HTR-8/SVneo (cell line): Measurements from ENCODE around the gene FIGNL1.

DNA sequence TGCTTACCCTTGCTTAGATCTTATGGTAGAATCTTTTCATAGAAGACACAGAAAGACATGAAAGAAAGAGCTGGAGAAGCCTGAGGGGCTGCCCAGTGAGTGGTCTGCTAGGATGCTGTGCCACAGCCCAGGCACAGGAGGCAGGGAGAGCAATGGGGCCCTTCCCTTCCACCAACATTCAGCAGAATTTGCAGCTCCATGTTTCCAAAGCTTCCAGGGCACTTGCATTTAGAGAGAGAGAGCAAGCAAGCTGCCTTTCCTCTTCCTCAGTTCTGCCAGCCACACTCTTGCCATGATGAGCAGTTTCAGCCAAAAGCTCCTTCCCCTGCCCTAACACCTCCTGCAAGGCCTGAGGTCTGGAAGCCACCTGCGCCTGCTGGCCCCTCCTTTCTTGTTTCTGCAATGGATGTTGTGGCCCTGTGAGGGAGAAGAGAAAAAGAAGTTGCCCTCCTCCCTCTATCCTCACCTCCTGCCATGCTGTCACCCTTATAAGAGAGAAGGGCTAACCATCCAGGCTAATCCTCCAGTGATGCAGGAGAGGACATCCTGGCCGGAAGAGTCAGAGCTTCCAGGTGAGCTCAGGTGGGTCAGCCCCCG, 48.6 kb downstream of the IKZF1 start:
- RRBS: no CpG with 5 or more reads among the region's 3 CpGs

DNA sequence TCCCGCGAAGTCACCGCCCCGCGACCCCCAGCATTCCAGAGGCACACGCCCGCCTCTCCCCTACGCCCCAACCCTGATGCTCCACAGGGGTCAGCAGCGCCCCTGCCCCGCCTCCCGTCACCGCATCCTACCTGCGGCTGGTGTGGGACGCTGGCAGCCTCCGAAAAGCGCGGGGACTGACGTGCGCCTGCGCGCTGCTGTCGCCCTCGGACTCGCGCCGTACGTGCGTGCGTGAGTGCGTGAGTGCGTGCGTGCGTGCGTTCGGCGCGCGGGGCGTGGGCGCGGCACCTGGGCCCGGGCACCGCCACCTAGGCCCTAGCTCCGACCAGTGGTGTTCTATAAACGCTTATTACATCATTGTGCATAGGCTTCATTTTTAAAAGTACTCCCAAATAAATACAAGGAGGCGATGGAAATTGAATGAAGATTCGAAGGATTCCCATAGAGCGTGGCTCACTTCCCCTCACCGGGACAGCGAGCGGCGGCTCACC, at the start of gene FIGNL1:
Gene FIGNL1, minus strand, starts transcription at position 181 of the 491 bp plus-strand sequence.
- RRBS: 86% methylated on average over 4 of the region's 52 CpGs

GRCh38 chr7:50496961-50497375, 46.8 kb upstream of the FIGNL1 start:
- RRBS: no CpG with 5 or more reads among the region's 3 CpGs

DNA sequence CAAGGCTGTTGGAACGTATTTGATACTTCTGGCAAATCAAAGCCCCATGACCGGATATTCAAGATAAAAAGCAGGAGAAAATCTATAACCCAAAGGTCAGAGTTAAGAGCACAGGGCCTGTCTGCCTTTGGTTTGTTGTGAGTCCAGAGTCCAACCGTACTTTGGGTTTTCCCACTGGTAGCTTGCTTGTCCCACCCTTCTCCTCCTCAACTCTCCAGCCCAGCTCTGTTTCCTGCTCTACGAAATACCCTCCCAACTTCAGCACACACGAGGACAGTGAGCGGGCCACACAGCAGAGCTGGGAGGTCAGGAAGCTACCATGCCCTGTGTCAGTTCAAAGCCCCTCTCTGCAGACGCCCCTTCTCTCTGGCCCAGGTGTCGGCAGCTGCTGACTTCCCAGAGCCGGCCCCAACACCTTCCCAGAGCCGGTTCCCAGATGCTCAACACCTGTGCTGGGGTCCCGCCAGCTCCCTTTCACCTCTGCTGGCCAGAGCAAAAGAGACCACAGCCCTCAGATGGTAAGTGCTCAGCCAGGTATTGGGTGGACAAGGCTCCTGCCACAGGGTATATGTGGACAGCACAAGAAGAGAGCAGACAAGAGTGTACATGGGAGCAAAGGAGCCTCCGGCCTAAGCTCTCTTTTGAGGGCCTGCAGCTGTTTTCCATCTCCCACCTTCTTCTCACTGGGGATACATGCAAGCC, 50.0 kb upstream of the DDC start:
- RRBS: no CpG with 5 or more reads among the region's 12 CpGs

GRCh38 chr7:50641027-50642385, 76.3 kb upstream of the DDC start:
- RRBS: no CpG with 5 or more reads among the region's 25 CpGs

GRCh38 chr7:50659910-50660616, 94.9 kb upstream of the DDC start:
- RRBS: no CpG with 5 or more reads among the region's 23 CpGs

GRCh38 chr7:50690786-50691452, 91.8 kb downstream of the GRB10 start:
- RRBS: no CpG with 5 or more reads among the region's 6 CpGs

- RRBS: no CpG with 5 or more reads among the region's 6 CpGs
Measured at GRCh38 chr7:50695111-50695742, 87.5 kb downstream of the GRB10 start.

- RRBS: no CpG with 5 or more reads among the region's 8 CpGs
Measured at GRCh38 chr7:50701998-50702407, 80.7 kb downstream of the GRB10 start.

DNA sequence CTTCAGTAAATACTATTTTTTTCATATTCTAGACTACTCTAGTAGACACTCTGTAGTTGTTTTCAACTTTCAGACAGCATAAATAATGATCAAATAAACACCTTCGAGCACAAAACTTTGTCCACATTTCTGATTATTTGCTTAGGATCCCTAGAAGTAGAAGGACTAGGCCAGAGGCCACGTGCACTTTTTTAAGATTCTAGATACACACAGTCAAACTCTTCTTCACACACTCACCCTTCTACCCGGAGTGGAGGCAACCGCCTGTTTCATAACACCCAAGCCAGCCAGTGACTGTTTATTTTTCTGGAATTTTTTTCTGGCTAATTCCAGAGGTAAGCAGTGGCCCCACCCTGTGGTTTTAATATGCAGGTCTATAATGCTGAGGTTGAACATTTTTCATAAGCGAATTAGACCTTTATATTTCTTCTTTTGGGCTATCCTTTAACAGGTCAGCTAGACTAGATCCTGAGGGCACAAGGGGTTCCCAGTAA, 76.4 kb downstream of the GRB10 start:
- RRBS: no CpG with 5 or more reads among the region's 5 CpGs

DNA sequence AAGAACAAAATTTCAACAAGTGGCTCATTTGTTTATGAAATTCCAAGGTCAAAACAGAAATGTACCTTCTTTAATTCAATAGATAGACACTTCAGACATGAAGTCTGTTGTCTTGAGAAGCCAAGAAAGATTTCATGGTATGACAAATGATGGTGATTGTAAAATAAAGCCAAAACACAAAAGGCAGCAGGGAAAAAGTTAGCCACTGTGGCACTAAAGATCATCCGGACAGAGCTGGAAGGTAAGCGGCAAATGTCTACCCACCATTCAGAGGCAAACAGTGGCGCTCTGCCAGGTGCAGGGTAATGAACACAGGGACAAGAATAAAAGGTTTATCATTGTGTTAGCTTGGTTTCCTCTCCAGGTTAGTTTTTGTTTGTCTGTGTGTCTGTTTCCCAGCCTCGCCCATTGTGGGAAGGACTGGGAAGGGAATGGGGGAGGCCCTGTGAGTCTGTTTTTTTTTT, 74.4 kb downstream of the GRB10 start:
- RRBS: no CpG with 5 or more reads among the region's 4 CpGs

DNA sequence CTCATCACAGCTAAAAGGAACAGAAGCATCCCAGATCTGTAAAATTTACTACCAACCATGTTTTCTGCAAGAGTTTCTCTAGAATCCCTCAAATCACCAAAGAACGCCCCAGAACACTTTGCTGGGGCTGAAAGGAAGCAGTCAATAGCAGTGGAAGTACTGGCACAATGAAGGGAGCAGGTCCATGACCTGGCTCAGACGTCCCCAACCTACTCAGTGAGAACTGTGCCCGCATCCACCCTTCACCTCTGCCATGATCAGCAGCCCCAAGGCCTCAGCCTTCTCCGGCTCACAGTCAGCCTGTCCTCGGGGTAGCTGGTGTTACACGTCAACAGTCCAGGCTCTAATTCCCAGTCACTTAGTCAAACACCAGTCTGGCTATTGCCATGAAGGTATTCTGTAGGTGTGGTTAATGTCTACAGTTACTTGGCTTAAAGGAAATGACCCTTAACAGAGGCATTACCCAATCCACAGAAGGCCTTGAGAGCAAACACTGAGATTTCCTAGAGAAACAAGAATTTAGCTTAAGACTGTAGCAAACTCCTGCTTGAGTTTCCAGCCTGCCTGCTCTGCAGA, 49.2 kb downstream of the GRB10 start:
- RRBS: no CpG with 5 or more reads among the region's 6 CpGs

DNA sequence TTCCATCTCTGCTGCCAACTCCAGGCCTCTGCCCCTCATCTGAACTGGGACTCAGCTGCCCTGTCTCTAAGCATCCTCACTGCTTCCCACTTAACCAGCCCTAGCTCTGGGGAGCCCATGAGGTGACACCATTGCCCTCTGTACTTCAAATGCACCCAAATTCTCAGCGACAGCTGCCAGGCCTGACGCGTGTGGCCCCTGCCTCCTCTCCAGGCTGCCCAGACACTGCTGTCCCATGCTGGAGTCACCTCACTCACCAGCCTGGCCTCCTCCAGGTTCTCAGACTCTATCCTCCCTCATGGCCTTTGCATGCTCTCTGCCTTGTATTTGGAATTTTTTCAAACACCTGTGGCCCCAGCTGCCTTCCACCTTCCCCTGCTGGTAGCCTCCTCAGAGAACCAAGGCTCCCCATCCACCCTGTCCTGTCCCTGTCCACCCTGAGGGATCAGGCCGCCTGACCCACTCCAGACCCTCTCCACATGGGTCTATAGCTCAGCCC, 18.9 kb downstream of the GRB10 start:
- RRBS: no CpG with 5 or more reads among the region's 4 CpGs

- RRBS: no CpG with 5 or more reads among the region's 16 CpGs
Measured at GRCh38 chr7:51027710-51028542, 245.2 kb upstream of the GRB10 start.

GRCh38 chr7:51222921-51223328, 93.7 kb downstream of the COBL start:
- RRBS: no CpG with 5 or more reads among the region's 10 CpGs

- RRBS: no CpG with 5 or more reads among the region's 1 CpG
Measured at GRCh38 chr7:51246102-51246483, 70.5 kb downstream of the COBL start.

DNA sequence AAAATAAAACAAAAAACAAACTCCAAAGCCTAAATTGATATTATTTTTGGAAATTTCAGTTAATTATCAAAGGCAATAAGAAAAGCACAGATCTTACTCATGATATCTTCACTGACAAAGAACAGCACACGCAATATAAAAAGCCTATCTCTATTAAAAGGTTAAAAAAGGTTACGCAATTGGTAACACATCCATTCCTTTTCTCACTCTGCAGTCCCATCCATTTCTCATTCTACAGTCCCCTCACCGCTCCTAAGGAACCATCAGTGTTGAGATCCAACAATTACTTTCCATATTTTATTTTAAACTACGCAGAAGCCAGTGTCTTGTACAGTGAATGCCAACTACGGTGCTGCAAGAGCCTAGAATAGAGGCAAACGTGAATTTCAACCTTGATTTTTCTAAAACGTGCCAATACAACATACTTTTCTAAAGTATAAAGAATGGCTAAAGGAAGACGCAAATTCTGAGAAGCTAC, 1.2 kb downstream of the SEC61G start:
- RRBS: no CpG with 5 or more reads among the region's 8 CpGs

GRCh38 chr7:54967203-54967655, 51.6 kb upstream of the EGFR start:
- RRBS: no CpG with 5 or more reads among the region's 7 CpGs

- RRBS: no CpG with 5 or more reads among the region's 29 CpGs
Measured at GRCh38 chr7:55005230-55005654, 13.6 kb upstream of the EGFR start.

- RRBS: no CpG with 5 or more reads among the region's 5 CpGs
Measured at GRCh38 chr7:55018088-55018332, 807 bp upstream of the EGFR start.